ENCODE data around the gene THY1.

GRCh38 chr11:119167851-119168444 is 577 bp upstream of the NLRX1 start:
- PRO-cap = no peak

DNA sequence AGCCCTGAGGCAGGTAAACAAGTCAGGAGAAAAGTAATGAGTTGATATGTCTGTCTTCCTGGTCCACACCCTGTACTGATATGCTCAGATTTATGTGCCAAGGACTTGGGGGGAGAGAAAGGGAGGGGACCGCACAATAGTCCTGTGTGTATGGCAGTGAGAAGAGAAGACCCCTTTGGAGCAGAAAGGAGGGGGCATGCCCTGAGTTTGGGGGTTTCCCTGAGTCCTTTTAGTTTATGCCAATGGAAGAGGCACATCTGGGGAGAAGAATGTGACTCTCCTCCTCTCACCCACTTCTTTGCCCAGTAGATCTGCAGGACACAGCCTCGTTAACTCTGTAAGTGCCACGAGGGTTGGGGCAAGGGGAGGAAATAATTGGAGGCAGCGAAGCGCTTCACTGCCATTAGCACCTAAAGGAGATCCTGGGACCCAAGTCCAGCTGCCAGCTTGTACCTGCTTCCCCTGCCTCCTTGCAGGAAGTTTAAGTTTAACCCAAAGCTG is 391 bp downstream of the NHERF4 start:
- PRO-cap = no peak

DNA sequence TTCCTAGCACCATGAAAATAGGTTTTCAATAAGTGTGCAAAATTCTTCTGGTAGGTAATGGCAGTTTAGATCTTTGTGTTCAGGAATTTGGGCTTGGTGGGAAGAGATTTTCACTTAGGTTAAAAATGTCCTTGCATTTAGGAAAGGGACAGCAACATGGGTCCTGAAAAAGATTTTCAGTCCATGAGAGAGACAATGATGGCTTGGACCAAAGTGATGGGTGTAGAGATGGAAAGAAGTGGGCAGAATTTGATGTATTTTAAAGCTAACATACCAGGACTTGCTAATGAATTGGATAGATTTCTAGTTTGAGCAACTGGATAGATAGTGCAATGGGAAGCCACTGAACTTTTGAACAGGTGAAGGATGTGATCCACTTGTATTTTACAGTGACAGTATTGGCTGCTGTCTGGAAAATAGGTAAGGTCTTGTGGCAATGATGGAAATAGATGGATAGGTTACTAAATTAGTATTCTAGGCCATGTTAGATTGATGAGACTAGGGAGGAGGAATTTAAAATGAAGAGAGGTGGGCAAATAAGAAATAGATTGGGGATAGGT is 35.6 kb downstream of the CBL start:
- PRO-cap = no peak

- PRO-cap = no peak
These were observed 1.4 kb downstream of the RNF26 start for GRCh38 chr11:119335414-119336356.

- PRO-cap = no peak
These were observed 9.7 kb downstream of the USP2 start for GRCh38 chr11:119371721-119372355.

DNA sequence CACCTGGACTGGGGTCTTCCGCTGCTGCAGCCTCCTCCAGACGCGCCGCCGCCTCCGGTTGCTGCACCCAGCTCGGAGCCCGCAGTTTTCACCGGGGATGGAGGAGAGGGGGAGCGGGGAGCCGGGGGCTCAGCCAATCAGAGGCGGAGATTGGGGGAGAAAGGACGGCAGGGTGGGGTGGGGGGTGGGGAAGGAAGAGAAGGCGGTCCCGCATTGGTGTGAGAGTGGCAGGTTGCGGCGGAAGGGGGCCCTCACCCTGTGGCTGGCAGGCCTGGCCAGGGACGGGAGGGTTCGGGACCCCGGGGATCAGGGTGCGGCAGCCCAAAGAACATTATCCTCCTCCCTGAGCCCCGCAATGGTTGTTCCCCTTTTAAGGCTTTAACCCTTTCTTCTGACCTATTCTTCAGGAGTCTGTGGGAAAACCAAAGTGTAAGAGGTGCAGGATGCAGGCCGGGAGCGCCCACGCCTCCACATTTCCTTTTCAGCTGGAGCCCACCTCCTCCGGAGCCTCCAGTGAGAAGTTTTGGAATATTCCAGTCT is at the start of gene THY1:
TSS of gene THY1 (minus strand) at position 63 of the 540 bp plus-strand sequence.
- PRO-cap = unidirectional peak, minus-strand start at position 60 of the sequence

DNA sequence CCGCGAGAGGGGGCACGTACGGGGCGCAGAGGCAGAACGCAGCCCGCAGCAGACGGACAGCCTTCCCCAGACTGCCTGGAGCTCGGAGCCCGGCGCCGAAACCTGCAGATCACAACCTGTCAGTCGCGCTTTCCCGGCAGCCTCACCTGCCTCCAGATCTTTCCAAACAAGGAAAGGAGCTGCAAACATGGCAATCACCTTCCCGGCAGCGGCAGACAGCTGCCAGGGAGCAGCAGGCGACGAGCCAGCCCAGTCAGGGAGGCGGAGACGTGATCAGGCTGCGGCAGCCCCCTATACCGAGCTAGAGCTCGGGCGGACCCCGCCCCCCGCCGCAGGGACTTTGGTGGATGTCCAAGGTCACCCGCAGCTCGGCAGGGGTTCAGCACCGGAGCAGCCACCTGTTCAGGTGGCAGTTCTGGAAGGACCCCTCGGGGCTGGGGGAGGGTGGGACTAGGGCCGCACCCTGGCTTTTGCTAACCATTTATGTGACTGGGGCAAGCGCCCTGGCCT is 143.9 kb downstream of the NECTIN1 start:
- PRO-cap = no peak

DNA sequence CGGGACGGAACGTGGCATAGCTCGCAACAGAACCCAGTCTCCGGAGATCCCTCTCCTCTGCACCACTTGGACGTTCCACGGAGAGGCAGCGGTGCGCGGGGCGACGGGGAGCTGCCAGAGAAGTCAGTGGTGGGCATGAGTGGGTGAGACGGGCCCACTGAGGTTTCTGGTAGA is 572 bp upstream of the NECTIN1 start:
- PRO-cap = no peak

DNA sequence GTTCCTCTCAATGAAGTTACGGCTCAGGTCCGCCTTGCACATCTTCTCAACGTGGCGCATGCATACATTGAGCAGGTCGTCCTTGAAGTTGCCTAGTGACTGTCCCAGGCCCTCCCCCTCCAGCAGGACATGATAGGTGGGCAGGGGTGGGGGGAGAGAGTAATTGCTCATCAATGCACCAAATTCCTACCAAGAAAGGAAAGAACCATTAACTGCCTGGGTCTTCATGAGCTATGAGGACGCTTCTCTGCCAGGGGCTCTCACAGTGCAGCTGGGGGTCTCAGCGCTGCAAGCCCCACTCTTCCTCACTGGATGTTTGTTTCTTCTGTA is 12.2 kb downstream of the TRIM29 start:
- PRO-cap = no peak

- PRO-cap = no peak
These were observed 17.6 kb upstream of the OAF start for GRCh38 chr11:120193036-120193783.

DNA sequence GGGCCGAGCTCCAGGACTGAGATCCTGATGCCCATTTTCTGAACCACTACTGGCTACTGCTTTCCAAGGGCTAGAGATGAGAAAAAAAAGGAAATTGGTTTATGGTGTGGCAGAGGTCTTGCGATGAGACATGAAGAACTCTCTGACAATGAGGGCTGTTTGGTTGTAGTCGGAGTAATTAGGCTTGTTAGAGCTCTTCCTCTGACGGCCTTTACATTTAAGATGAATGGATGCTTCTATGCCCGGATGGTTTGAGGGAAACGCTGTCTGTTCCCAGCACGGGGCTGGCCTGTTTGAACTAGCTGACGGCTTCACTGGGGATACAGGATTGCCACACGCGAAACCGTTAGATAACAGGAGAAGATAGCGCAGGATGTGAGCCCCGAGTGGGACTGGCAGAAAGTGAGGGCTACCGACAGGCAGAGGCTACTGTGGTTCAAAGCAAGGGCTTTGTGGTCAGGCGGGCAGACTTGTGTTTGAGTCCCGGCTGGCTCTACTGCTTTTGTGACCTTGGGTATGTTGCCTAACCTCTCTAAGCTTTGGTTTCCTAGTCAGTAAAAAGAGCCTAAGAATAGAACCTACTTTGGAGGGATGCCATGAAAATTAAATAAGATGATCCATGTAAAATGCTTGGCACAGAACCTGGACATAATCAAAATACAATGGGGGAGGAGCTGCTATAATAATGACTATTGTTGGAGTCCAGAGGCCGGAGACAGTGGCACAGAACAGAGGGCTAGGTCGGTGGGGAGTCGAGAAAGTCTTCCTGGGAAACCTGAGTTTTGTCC is 2.8 kb upstream of the OAF start:
- PRO-cap = no peak

DNA sequence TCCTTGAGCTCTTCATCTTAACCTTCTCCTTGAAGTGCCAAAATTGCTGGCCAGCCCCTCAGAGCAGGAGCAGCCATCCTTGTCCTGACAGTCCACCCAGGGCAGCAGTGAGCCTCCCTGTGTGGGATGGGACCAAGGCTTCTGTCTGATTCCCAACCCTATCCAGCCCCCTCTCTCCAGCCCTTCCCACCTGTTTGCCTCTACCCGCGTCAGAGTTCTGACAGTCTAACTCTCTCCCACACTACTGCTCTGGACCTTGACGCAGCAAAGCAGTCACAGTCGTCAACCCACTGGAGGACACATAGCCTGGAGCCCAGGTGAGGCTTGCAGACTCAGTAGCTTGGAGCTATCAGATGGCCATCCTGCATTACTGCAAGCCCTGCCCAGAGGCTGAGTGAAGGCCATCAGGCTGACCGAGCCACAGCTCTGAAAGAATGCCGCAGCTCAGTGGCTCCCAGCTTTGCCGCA is 3.7 kb downstream of the OAF start:
- PRO-cap = no peak

DNA sequence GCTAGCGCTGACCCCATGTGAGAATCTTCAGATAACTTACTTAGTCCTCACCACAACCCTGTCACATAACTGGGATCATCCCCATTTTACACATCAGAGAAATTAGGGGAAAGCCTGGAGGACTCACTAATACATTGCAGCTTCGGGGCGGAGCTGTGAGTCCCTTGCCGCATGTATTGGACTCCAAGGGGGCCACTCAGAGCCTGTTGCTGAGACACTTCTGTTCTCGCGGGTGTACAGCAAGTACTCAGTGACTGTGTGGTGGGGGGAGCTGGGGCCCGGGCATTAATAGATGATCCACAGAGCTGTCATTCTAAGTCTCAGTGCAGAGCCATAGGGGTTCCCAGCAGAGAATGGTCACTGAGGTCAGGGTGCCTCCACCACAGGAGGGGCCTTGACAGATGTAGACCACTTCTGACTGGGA is 13.5 kb downstream of the OAF start:
- PRO-cap = no peak

GRCh38 chr11:120230433-120230753 is 9.5 kb upstream of the POU2F3 start:
- PRO-cap = no peak

GRCh38 chr11:120230818-120231168 is 9.1 kb upstream of the POU2F3 start:
- PRO-cap = no peak

GRCh38 chr11:120241290-120241885 is 1.4 kb downstream of the POU2F3 start:
- PRO-cap = no peak

GRCh38 chr11:120245480-120245960 is 5.6 kb downstream of the POU2F3 start:
- PRO-cap = no peak

DNA sequence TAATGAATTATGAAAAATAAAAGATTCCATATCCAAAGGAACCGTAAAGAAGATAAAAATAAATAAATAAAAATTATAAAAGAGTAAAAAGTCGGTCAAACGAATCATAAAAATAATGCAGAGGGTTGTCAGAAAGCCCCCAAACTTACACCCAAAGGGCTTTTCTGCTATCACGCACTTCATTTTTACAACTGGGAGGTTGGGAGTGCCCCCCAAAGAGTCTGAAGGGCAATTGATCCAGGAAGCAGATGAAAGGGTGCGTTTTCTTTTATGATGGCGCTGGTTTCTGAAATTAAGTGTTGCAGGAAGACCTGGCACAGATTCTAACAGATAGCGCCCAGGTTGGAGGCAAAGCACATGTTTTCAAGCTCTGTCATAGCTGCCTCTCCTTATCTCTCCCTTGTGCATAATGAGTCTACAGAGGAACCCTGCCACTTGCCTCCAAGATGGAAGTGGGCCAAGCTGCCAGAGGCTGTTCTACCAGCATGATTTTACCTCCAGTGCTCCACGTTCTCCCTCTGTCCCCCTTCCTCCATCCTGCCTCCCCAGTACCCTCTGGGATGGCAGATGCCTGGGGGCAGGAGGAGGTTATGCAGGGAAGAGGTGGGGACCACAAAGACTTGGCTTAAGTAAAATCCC is 30.1 kb upstream of the TLCD5 start:
- PRO-cap = no peak

DNA sequence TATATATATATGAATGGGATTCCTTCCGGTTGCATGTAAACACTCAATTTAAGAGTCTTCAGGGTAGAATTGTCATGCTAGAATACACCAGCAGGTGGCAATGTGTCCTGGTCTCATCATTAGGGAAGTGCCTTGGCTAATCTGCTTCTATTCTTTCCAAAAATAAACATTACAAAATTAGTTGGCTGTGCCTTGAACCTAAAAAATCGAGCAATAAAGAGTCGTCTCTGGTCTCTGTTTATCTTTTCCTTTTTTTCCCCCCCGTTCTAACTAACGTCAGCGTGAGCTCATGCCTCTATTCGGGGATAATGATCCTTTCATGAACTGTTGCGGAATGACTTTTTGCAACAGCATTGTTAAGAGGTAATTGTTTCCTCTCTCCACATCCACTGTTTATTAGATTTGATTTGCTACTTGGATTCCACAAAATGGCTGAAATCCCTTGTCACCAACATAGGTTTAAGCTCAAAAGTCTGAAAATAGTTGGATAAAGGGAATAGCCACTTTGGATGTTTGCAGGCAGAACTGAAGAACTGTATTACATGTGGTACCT is 1.2 kb upstream of the ARHGEF12 start:
- PRO-cap = unidirectional peak, plus-strand start at position 426 of the sequence

- PRO-cap = no peak
These were observed 551 bp downstream of the ARHGEF12 start for GRCh38 chr11:120336618-120337309.

Data from colic lymph node (tissue), 1 donor.